ENCODE data around the gene CPT1A.

GRCh38 chr11:68547963-68548362 lies 87.4 kb downstream of the PPP6R3 start:
- PRO-cap = no peak

DNA sequence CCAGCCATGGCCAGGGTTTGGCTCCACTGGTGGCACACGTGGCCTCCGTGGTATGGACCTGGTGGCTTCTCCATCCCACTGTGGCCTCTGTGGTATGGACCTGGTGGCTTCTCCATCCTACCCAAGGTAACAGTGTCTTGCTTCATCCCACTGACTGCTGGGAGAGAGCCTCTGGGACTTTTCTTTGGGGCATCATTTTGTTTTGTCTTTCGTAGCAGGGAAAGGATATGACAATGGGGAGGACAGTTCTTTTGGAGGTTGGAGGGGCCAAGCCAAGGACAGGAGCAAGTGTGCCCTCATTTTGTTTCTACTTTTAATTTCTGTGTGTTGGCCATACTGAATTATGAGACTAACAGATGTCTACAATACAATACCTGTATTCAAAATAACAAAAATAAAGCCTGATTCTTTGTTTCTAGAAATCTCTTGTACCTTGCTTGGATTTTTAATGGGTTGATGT lies 69.4 kb upstream of the GAL start:
- PRO-cap = no peak

- PRO-cap = bidirectional peak, plus-strand start at chr11:68842023, minus-strand start at chr11:68841916
Measured at GRCh38 chr11:68841499-68842237, at the start of gene CPT1A. Gene CPT1A, minus strand, starts transcription at chr11:68841916.

GRCh38 chr11:68855091-68856089 lies 13.7 kb upstream of the CPT1A start:
- PRO-cap = bidirectional peak, plus-strand start at chr11:68855769, minus-strand start at chr11:68855632

DNA sequence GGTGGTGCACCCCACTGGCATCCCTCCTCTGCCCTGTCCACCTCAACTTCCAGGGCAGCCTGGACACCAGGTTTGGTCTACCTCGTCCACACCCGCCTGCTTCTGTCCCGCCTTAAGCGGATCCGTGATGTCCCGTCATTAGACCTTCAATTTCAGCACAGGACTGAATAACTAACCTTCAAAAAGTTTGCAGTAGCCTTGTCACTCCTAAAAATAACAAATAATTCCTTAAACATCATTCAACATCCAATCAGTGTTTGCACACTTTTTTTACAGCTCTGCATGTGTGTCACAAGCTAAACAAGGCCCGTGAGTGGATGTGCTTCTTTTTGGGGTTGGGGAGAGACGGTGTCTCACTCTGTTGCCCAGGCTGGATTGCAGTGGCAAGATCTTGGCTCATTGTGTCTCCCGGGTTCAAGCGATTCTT lies 5.2 kb upstream of the MRGPRF start:
- PRO-cap = no peak

DNA sequence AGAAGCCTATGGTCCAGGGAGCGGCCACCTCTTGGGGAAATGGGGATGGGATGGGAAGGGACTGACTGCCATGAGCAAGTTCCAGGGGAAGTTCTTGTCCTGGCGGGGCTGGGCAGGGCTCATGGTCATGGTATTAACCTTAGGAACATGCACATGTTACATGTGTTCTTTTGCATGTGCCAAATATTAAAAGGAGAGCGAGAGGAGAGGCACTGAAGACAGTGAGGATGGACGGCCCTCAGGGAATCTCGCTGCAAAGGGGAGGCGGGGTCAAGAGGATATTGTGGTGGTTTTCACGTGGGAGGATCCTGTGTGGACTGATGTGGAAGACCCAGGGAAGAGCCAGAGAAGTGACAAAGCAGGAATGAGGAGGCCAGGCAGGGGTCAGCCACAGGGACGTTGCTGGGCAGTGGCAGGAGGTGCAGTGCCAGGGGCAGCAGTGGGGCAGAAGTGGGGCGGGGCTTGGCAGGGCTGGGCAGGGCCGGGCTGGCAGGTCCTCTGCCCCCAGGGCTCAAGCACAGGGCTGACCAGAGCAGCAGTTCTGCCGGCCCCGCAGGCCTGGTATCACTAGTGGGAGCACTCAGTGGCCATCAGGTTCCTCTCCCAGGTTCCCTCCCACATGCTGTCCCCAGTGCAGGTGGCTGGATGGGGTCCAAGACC lies 45.1 kb downstream of the TPCN2 start:
- PRO-cap = no peak

DNA sequence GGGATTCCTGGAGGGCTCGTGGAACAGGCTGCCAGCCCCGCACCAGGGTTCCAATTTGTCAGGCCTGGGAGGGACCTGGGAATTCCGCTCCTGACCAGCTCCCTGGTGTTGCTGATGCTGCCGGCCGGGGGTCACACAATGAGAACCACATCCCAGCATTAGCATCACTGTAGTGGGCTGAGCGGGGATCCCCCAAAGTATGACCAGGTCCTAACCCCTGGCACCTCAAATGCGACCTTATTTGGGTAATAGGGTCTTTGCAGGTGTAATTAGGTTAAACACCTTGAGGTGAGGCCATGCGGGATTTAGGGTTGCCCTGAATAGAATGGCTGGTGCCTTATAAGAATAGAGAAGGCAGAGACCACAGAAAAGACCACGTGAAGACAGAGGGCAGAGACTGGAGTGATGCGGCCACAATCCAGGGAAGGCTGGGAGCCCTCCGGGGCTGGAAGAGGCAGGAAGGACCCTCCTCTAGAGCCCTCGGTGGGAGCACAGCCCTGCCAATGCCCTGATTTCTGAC lies 51.2 kb downstream of the TPCN2 start:
- PRO-cap = no peak

DNA sequence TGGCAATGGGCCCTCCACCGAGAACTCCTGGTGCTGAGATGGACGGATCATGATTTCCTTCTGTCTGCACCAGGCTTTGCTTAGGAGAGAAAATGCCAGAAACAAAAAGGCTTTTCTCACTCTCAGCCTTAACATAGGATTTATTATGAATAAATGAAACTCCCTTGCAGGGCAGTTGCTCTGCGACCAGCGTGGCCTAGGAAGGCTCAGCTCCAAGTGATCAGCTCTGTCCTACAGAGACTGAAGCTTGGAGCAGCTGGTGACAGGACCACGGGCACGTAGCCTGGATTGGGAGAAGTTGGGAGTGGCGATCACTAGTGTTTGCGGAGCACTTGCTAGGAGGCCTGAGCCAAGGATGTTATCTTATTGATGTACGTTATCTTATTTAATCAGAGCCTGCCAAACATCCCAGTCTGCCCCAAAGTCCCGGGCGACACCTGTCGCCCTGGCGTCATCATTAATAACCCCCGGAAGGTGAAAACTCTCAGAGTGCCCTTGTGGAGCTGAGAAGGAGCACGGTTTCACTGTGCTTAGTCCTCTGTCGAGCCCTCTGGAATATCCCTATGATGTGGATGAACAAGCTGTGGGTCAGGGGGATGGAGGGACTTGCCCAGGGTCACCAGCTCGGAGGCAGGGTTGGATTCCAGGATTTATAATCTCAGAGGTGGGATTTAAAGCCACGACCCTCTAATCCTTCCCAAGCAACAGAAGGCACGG lies 40.8 kb upstream of the SMIM38 start:
- PRO-cap = no peak

DNA sequence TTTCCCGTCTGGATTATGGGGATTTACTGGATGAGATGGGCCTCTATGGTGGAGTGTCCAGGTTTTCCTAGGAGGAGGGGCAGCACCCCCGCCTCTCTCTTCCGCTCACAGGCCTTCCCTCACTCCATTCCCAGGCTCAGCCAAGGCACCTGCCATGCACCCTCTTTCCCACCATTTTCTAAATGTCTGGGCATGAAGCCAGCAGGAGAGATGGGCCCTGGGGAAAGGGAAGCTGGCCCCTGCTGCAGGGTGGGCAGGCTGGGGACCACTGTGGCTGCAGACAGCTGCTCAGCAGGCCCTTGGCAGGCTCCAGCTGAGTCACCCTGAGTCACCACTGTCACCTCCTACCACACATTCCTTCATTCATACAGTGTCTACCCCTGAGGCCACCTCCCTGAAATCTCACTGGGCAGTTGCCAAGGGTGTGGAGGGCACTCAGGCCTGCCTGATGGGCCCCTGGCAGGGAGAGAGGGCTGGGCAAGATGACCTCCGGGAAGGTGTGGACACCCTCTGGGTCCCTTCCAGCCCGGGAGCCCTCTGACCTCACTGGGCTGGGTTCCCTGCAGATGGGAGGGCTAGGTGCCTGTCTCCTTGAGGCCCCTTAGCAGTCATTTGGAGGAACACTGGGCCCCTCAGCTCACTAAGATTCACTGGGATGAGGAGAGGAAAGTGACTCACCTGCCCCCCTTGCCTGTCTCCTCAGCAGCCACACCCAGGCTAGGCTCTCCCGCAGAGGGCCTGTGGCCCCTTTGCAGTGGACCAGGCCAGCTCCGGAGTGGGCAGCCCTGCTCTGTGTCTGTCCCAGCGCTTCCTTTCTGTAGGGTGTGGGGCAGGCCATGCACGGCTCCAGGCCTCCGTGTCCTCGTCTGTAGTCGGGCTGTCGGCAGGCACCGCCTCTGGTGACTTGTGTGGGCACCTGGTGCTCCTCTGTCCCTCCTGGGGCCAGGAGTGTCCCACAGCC lies 7.8 kb downstream of the MYEOV start:
- PRO-cap = no peak

DNA sequence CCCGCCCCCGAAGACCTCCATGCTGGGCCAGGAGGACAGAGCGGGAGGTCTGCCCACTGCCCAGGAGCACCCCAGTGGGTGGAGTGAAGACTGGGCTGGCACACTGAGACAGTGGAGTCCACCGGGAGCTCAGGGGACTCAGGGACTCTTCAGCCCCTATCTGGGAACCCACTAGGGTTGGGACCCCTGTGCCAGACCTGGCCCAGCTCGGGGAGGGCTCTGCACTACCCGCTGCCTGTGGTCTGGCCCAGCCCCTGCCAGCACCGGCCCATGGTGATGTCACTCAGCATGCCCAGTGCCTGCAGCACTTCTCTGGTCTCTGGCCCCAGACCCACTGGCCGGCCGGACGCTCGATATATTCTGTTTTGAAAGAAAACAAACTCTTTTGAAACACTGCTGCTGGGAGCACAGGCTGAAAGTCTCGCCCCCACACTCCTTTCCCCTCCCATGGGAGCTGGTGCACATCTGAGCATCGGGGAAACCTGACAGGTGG lies 62.8 kb downstream of the MYEOV start:
- PRO-cap = no peak

- PRO-cap = no peak
Measured at GRCh38 chr11:69401562-69402126, 107.7 kb downstream of the MYEOV start.

DNA sequence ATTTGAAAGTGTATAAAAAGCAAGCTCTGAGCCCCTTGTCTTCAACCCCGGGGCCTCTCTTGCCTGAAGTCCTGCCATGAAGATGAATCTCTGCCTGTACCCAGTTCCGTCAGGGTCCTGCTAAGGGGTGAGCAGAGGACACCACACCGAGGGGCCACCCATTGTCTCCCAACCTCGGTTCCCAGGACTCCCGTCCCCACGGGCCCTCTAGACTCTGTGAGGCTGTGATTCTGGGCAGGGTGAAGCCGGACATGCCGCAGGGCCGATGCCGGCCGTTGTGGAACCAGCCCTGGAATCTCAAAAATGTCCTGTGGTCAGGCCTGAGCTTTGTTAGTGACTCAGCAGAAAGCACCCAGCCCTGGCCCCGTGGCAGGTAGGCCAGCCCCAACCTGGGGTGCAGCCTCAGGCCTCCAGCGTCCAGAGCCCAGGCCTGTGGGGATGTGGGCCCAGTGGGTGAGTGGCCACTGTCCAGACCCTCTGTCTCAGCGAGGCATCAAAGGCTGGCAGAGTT lies 126.5 kb downstream of the MYEOV start:
- PRO-cap = no peak

GRCh38 chr11:69496838-69497753 lies 143.9 kb upstream of the CCND1 start:
- PRO-cap = unidirectional peak, minus-strand start at chr11:69497374

DNA sequence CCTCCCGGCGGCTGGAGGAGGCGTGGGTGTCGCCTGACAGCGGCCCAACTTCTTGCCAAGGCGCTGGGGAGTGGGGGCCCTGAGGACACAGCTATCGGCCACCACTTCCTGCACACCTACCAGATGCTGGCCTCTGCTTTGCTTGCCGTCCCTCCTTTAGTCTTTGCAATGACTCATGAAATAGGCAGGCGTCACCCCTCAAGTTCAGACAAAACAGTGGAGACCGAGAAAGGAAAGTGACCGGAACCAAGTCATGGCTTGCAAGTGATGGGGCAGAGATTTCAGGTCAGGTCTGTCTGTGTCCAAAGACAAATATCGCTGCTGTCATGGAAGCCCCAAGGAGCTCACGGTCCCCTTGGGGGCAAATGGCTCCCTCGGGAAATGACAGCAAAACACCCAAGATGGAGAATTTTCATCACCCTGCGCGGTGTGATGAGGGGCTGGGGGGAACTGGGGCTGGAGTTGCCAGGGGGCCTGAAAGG lies 116.3 kb upstream of the CCND1 start:
- PRO-cap = no peak

GRCh38 chr11:69649296-69649962 lies 8.5 kb downstream of the CCND1 start:
- PRO-cap = no peak

GRCh38 chr11:69652183-69653453 lies 11.7 kb downstream of the CCND1 start:
- PRO-cap = no peak

DNA sequence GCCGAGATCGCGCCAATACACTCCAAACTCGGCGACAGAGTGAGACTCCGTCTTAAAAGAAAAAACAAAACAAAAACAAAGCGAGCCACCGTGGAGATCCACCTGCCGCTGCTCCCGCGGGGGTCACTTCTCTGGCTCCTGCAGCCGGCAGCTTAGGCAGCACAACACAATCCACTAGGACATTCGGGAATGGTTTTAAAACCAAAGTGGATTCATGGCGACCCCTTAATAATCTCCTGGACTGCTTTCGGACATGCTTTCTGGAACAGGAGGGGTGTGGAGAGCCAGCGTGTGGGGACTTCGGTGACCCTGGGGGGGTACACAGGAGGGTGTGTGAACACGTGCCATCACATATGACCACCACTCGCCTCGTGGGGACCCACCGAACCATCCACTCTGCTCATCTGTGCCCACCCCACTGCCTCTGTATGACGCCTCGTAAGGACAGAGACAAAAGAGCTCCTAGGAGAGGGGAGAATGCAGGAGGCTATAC lies 9.0 kb downstream of the LTO1 start:
- PRO-cap = no peak

GRCh38 chr11:69703070-69703881 lies 546 bp downstream of the FGF19 start:
- PRO-cap = no peak

DNA sequence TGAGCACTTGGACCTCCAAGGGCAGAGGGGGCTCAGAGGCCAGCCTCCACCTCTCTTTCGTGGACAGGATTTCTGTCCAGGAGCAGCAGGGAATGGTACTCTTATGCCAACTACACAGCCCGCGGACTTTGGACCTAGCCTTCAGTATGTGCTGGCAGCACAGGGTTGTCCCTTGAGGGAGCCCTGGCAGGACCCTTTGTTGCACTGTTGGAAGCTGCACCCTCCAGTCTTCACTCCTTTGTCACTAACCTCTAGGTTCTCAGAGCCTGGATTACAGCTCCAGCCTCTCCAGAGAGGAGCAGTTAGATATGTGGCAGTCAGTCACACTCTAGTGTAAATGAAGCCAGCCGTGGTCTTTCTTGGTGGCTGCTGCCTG lies 109.4 kb upstream of the ANO1 start:
- PRO-cap = no peak

DNA sequence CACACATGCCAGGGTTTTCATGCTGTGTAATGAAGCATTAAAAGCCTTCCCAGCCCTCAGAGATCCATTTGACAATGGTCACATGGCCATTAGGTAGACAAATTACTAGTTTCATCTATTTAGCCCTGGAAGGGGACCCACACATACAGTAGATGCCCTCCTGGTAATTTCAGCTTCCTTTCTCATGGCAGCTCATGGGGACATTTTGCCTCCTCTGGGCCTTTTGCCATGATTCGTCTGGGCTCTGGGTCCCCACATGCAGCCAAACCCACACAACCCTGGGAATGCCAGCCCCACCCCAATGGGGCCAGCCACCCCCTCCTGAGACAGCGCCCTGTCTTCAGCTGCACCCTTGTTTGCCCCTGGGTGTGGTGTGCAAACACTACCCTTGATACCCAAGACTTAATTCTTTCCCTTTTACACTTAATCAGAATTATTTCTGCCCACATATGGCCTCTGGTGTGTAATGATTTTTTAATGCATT lies 85.2 kb upstream of the ANO1 start:
- PRO-cap = no peak

All from bronchial lymph node (tissue), 1 donor.